Measurements from ENCODE around the gene TSSK1B.

DNA sequence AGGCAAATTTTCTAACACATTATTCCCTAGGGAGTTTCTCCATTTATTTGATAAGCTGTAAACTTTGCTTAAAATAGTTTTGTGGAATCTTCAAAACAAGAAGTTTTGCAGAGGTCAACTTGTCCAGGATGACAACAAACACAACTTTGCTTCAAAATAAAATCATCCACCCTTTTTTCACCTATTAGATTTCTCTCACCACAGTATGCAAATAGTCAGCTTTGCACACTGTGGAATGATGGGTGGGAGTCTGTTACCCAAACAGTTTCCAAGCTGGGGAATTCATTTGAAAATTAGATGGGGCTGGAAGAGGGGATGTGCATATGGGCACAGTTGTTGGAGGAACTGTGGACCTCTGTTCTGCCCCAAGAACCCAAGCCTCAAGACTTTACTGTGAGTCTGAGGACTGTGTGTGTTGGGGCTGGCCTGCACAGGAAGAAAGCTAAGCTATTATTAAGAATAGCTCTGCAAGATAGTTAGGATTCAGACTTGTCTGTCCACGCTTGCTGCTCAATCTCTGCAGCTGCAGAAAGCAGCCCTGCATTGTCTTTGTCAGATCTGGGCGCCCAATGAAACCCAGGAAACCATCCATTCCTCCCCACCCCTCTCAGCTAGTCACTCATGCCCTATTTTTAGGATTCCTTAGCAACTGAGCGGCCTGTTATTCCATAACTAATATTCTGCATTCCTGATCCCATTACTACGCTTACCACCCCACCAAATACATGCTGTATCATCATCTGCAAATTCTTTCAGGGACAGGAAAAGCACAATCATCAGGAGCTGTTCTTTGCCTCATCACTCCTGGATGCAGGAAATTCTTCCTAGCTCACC lies 53.1 kb upstream of the APC start:
- PRO-cap, result no peak

DNA sequence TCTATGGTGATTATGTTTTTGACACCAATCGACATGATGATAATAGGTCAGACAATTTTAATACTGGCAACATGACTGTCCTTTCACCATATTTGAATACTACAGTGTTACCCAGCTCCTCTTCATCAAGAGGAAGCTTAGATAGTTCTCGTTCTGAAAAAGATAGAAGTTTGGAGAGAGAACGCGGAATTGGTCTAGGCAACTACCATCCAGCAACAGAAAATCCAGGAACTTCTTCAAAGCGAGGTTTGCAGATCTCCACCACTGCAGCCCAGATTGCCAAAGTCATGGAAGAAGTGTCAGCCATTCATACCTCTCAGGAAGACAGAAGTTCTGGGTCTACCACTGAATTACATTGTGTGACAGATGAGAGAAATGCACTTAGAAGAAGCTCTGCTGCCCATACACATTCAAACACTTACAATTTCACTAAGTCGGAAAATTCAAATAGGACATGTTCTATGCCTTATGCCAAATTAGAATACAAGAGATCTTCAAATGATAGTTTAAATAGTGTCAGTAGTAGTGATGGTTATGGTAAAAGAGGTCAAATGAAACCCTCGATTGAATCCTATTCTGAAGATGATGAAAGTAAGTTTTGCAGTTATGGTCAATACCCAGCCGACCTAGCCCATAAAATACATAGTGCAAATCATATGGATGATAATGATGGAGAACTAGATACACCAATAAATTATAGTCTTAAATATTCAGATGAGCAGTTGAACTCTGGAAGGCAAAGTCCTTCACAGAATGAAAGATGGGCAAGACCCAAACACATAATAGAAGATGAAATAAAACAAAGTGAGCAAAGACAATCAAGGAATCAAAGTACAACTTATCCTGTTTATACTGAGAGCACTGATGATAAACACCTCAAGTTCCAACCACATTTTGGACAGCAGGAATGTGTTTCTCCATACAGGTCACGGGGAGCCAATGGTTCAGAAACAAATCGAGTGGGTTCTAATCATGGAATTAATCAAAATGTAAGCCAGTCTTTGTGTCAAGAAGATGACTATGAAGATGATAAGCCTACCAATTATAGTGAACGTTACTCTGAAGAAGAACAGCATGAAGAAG lies 22.8 kb upstream of the SRP19 start:
- PRO-cap, result no peak

GRCh38 chr5:112864143-112864790 lies 3.2 kb downstream of the SRP19 start:
- PRO-cap, result no peak

GRCh38 chr5:112977686-112977978 lies 1.0 kb downstream of the DCP2 start:
- PRO-cap, result no peak

DNA sequence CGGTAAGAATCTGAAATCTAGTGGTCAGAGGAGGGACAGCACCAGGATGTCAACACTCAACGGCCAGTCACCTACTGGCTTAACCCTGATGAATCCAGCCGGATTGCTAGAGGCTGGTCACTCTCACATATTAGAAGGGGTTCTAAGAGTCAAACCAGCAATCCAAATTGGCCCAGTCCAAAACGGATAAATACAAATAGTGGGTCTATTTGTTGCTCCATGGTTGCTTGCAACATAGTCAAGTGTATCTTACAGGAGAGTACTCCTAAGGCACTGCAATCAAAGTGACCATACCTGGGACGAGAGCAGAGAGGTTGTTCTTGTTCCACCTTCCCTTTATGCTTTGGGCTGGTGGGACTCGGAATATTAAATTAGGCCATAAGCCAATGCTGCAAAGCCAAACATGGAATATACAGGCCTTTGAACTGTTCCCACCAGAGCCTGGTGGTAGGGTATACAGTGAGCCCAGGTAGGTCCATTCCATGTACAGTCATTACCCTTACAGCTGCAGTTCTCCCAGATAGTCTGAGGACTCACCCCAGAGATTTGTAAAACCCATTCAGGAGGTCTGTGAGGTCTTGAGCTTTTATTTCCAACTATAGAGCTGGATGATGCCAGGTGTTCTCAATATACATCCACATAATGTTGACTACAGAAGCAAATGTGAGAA lies 51.1 kb downstream of the DCP2 start:
- PRO-cap, result no peak

DNA sequence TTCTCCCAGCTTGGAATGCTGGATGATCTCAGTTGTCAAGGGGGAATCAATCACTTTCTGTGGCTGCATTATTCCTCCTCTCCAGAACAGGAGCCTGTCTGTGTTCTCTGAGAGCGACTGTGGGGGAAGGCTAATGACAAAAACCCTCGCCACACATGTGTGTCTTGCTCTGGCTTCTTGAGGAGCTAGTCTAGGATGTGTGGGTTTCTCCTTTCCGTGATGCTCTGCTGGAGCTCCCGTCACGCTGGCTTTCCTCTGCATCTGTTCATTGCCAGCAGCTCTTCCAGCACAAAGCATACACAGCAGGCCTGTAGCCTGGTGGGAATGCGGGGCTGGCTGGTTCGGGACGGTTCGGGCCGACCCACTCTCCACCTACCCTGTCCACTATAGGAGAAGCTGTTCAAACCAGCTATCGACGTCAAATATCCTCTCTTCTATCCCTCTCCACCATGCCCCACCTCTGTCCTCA lies 82.9 kb downstream of the DCP2 start:
- PRO-cap, result no peak

DNA sequence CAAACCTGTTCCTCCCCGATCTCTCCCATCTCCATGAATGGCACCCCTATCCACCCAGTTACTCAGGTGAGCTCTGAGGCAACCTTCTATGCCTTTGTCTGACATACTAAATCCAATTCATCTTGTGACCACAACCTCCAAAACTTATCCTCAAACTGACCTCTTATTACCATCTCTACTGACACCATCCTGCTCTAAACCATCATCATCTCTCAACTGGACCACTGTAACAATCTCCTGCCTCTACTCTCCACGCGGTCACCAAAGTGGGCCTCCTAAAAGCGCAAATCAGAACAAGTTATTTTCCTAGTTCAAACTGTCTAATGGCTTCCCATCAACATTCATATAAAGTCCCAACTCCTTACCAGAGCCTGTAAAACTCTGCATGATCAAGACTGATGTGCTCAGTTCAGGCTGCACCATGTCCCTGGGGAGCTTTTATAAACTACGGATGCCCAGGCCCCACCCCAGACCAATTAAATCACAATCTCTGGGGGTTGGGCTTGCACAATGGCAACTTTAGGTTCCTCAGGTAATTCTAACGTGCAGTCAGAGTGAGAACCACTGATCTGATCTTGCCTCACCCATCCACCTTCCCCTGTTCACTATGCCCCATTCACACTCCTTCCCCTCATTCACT lies 129.0 kb downstream of the DCP2 start:
- PRO-cap, result no peak

DNA sequence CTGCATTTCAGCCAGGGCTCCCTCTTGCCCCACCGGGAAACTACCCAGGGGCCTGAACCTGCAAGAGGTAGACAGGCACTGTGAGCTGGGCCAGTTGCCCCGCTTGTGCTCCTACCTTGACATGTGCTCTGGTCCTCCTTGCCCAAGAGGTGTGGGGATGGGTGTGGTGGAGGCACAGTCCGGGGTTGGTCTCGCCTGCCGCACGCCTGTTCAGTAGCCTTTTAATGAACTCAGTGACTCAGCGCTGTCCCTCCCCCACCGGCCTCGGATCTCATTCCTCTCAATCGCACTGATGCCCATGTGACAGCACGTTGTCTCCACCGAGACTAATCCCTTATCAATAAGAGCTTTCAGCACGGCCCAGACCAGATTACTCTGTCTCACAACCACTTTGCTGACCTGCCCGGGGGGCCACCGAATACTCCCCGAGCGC lies 226.5 kb downstream of the DCP2 start:
- PRO-cap, result no peak

- PRO-cap, result no peak
These were observed 227.9 kb downstream of the DCP2 start for GRCh38 chr5:113204279-113205019.

DNA sequence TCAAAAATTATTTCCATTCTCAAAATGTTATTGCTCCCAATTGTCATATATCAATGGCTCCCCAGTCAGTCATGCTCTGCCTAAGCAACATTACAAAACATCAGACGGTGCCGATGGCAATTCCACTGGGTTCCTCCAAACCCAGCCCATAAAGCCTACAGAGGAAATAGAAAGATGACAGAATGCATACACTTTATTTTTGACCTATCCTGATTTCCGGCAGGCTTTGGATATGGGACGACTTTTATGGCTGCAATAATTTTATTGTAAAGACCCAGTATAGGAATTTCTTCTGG lies 225.5 kb downstream of the TSSK1B start:
- PRO-cap, result no peak

GRCh38 chr5:113246165-113246699 lies 188.6 kb downstream of the TSSK1B start:
- PRO-cap, result no peak

DNA sequence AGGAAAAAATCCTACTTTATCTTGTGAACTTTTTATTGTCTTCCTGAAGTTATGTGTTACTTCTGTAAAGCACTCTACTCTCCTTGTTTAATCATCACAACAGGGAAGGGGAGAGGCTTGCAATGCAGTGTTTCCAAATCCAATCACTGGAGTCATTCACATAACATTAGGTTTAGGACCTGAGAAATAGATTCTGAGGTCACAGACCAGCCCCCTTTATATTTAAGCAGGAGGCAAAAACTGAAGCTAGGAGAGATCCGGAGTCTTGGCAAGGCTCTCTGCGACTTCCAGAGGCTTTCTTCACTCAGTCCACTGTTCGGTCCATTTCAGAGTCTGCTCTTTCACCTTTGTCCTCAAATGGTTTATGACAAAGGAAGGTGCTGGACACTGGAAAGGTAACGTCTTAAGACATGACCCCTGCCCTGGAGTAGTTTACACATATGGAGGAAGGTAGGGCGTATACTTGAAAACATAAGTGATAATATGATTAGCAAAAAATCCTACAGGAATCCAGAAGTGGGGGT lies 188.0 kb downstream of the TSSK1B start:
- PRO-cap, result no peak

DNA sequence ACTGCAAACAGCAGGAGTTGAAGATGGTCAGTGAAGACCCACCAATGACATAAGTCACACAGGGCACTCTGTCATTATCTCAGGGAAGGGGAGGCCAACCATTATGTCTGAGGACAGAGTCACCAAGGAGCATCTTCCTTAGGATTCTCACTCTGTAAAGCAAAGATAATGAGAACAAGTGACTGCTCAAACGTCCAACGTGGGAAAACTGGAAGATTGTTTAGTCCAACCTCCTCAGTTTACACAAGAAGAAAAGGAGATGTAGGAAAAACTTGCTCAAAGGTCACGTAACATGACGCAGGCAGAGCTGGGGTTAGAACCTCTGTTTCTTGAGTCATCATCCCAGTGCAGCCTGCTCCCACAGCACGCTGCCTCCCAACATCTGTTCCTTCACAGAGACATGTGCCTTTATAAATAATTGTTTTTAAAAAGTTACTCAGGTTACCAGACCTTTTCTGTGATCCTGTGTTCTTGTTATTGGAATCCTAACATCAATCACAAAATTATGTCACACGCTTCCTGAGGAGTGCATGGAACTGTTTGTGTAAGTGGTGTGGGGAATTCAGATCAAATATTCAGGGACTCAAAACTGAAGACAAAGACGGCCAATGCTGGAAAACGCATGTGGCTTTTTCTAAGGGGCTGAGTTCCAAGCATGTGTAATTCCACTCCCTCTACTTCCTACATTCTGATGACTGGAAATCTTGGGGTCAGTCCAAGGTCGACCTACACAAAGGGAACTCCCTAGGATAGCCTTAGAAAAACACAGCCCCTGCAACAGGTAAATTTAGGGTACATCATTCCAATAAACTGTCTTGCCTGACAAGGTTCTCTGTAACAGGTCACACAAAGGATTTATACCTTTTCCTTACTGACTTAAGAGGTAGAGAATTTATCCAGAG lies 184.4 kb downstream of the TSSK1B start:
- PRO-cap, result no peak

DNA sequence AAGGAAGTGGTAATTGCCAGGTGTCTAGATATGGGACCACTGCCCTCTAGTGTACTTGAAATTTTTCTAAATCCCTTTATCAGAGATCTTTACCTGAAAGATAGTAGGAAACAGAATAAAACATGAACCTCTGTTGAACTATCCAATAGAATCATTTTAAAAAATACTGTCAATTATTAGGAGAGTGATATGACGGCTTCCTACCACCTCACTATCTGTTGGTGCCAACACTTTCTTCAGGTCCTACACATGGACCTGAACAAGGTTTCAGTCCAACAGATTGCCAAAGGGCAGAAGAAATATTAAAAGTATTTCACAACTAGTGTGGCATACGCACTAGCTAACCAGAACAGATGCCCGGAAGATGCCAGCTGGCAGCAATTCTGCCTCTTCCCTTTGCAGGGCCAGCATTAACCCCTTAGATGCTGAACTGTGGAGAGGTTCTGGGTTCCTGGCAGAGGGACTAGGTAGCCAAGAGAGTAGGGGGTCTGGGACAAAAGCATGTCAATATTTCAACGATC lies 104.0 kb downstream of the TSSK1B start:
- PRO-cap, result no peak

DNA sequence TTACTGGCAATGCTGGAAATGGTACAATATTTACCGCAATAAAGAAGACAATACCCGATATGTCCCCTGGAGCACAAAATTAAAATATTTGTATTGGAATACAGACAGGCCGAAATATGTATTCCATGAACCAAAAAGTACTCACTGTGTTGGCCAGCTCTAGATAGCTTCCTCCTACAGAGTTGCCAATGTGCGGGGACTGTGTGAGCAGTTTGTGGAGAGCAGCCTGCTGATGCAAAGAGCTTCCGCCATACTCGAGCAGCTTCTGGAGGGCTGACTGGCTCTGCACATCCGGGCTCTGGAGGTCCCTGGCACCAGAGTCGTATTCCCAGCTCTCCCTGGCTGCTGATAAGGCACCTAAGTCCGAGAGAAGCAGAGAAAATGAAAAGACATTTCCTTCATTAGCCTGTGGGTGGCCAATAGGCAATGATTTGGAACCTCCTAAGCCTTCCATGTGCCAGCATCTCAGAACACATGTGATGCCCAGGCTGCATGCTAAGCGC lies 94.4 kb downstream of the TSSK1B start:
- PRO-cap, result no peak

- PRO-cap, result no peak
These were observed at the start of gene TSSK1B for GRCh38 chr5:113434675-113435258. TSS of gene TSSK1B (minus strand) at chr5:113434989.

GRCh38 chr5:115193718-115194072 lies 24.0 kb upstream of the TRIM36 start:
- PRO-cap, result no peak

DNA sequence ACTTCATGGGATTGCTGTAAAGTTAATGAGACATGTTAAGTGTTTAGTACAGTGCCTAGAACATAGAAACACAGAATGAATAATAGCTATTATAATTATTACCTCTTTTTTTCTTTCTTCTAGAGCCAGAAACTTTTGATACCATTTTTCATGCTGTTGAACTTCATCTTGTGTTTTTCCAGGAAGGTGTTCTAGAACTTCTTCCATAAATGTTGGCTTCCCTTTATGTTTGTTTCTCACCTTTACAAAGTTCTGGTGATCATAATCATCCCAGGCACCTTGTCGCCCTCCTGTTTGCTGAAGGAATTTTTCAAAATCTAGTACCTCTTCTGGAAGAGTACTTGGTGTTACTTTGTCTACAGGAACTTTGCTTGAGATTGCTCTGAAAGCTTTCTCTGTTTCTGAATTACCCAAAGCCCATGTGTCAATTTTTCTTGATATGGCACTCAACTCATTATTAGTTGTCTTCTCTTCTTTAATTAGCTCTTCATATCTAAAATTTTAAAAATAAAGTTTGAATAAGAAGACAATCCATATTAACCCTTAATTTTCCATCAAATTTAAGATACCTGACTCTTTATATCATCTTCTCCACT lies 12.5 kb upstream of the PGGT1B start:
- PRO-cap, result no peak

DNA sequence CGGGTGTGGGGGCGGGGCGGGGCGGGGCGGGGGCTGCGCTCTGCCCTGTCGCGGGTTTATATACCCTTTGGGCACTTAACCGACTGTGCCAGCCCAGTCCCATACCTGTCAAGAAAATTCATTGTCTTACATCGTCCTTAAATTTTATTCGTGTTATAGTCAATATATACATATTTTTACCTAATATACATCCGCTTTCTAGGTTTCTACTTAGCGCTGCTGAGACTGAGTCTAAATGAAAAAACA lies 351 bp upstream of the CCDC112 start:
- PRO-cap, result no peak

- PRO-cap, result no peak
These were observed 1.5 kb downstream of the FEM1C start for GRCh38 chr5:115542760-115543765.